Skeletal muscle cell (primary cell): ENCODE measurements around a stretch of chr1.

DNA sequence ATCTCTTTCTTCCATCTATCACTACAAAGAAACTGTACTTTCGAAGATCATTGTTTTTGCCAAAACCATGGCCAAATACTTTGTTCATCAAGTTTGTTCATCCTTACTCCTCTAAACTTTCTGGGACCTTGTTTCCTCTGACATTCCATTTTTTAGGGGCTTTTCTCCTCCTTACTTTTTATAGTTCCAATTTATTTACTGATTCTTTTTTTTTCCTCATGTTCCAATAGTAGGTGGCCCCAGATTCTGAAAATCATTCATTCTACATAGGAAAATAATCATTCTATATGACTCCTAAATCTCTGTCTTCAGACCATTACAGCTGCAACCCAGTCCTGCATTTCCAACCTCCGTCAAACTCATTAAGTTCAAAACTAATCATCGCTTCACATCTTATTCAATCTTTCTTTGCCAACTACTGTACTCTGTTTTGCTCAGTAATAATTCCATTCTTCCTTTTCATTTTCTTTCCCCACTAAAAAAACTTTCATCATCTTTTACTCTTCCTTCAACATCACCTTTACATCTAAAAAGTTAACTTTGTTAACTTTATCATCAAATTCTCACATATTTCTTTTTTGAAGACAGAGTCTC is 2.2 kb upstream of the DARS2 start:
- RRBS = no CpG with 5 or more reads among the region's 3 CpGs

DNA sequence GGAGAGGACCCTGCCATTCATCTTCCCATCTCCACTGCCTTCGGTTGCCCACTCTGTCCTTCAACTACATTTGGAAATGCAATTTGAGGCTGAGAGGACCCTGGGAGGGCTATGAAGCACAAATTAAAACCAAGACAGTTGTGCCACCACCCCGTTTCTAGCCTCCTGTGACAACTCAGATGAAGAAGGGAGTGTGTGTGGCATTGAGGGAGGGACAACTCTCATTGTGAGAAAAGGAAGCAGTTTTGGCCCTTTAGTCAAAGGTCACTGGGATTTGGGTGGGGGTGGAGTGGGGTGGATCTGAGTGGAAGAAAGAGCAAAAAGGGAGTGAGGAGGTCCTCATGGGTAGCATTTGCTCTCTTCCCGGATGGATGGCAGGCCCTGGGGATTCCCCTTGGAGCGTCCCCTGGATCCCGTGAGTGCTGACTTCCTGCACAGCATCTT is 579 bp downstream of the SERPINC1 start:
- RRBS = no CpG with 5 or more reads among the region's 5 CpGs

- RRBS = no CpG with 5 or more reads among the region's 8 CpGs
Observed at GRCh38 chr1:173947184-173947810, 30.2 kb upstream of the SERPINC1 start.

- RRBS = no CpG with 5 or more reads among the region's 14 CpGs
Observed at GRCh38 chr1:174020911-174021431, 1.2 kb downstream of the RC3H1 start.

DNA sequence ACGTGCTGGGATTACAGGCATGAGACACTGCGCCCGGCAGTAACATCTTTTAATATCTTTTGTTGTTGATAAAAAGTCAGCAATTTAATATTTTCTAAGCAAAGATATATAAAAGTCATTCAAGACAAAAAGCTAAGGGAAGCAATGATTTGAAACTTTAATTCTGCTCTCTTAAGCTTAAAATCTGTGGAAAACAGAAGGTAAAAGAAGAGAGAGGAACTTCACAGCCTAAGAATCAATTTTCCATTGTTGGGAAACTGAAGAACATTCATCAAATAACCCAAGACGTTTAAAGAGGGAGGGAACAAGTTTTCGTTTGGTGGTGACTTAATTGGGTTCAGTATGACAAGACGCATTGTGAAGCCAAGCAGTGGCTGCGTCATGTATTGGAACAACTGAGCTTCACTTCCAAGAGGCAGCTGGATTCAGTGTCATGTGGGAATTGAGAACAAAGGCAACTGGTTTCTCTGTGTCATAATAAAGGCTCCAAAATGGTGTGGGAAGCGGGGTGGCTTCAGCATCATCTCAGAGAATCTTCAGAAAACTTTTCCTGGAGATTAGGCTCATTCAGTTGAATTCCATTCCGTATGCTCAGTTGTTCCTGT is 29.7 kb upstream of the RC3H1 start:
- RRBS = no CpG with 5 or more reads among the region's 9 CpGs

DNA sequence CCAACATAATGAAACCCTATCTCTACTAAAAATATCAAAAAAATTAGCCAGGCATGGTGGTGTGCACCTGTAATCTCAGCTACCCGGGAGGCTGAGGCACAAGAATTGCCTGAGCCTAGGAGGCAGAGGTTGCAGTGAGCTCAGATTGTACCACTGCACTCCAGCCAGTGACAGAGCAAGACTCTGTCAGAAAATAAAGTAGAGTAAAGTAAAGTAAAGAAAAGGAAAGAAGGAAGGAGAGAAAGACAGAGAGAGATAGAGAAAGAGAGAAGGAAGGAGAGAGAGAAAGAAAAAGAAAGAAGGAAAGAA is 71.9 kb upstream of the GPR52 start:
- RRBS = no CpG with 5 or more reads among the region's 1 CpG

DNA sequence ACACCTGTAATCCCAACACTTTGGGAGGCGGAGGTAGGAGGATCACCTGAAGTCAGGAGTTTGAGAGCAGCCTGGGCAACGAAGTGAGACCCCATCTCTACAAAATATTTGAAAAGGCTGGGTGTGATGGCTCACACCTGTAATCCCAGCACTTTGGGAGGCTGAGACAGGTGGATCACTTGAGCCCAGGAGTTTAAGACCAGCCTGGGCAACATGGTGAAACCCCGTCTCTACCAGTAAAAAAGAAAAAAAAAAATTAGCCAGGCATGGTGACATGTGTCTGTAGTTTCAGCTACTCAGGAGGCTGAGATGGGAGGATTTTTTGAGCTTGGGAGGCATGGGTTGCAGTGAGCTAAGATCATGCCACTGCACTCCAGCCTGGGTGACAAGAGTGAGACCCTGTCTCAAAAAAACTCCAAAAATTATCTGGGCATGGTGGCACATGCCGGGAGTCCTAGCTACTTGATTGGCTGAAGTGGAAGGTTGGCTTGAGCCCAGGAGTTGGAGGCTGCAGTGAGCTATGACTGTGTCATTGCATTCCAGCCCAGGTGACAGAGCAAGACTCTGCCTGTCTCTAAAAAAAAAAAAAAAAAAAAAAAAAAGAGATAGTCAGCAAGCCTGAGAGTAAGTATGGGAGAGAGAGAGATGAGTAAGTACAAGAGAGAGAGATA is 181.0 kb upstream of the CACYBP start:
- RRBS = no CpG with 5 or more reads among the region's 4 CpGs

DNA sequence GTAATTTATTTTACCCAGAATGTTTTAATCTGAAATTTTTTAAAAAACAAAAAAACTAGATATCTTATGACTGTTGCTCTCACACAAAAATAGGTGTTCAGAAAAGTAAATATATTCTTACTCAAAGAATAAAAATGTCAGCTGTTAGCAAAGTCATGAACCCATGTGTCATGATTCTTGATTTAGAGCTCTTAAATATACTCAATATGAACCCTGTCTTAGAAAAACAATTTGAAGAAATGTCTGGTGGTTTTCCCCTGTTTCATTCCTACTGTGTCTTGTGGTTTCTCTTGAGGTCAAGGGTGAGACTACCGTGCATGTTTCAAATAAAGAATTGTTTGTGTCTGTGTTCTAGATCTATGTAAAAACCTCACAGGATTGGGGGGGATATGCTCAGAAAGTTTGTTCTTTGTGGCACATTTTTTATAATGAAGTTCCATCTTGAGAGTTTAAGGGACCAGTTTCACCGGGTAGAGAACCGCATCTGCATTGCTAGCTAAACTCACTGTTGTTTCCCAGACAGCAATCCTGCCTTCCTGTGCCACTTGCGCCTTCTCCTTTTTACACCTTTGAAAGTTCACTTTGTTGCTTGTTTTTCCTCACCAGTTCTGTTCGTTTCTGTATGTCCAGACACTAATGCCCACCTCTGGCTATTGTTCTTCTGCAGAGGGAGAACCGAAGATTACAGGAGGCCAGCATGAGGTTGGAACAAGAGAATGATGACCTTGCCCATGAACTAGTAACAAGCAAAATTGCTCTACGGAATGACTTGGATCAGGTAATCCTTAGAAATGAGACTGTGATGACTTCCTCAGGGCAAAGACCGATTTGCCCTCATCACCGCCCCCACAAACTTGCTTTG is 30.9 kb upstream of the CACYBP start:
- RRBS = no CpG with 5 or more reads among the region's 9 CpGs

DNA sequence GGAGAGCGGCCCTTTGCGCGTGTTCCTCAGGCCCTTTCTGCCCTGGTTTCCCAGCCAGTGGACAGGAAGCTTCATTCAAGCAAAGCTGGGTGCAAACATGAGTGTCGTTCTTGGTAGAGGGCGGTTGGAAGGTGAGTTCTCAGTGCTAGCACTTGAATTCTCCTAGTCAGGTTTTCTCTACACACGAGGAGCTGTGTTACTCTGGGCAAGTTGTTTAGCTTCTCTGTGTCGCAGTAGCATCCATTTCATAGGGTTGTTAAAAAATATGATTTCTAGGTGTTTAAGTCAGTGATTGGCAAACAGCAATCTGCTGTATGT is 681 bp downstream of the CACYBP start:
- RRBS = no CpG with 5 or more reads among the region's 7 CpGs

GRCh38 chr1:175188810-175189625 is 3.6 kb downstream of the KIAA0040 start:
- RRBS = no CpG with 5 or more reads among the region's 2 CpGs

DNA sequence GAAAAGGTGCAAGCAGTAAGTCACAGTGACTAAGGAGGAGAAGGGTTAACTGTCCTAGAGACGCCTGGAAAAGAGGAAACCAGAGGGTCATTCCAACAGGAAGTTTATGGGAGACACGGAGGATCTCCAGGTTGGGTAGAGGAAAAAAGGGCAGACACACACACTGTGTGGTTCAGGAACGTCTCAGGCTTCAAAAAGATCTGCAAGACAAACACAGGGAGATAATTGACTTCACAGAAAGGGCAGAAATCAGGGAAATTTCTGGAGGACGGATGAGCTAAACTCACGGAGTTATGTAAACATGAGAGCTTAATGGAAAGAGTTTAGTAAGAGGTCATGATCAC is 96.4 kb upstream of the TNR start:
- RRBS = no CpG with 5 or more reads among the region's 5 CpGs

DNA sequence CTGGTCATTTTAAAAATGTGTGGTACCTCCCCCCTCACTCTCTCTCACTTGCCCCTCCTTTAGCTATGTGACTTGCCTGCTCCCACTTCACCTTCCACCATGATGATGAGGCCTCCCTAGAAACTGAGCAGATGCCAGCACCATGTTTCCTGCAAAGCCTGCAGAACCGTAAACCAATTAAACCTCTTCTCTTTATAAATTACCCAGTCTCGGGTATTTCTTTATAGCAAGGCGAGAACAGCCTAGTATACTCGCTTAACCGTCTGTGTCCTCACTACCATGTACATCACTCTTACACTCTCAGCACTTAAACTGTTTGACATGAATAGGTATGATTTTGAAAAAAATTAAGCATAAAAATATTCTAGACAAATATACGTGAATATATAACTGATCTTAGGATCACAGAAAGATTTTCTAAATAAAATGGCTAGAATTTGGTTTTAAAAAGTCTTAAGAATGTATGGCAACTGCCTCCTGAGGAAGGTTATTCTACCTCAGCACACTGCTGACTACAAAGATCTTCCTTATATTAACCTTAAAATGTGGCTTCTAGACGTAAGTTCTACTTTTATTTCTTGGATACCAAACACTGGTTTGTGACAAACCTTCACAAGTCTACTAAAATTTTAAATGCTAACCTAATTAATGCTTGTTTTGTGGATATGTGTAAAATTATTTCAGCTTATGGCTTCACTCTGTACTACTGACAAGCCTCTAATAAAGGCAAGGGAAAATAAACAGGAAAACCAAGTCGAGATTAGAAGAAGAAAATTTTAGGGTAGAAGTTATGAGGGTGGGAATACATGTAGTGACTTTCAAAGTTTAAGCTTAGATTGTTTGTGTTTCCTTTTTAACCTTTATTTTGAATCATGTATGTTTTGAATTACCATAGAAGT is 135.6 kb downstream of the COP1 start:
- RRBS = no CpG with 5 or more reads among the region's 8 CpGs

DNA sequence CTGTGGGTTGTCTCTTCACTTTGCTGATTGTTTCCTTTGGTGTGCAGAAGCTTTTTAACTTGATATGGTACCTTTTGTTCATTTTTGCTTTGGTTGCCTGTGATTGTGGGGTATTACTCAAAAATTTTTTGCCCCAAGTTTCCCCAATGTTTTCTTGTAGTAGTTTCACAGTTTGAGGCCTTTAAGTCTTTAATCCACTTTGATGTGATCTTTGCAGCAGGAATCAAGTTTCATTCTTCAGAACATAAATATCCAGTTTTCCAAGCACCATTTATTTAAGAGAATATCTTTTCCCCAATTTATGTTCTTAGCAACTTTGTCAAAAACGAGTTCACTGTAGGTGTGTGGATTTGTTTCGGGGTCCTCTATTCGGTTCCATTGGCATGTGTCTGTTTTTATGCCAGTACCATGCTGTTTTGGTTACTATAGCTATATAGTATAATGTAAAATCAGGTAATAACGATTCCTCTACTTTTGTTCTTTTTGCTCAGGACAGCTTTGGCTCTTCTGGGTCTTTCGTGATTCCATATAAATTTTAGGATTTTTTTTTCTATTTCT is 81.8 kb downstream of the COP1 start:
- RRBS = no CpG with 5 or more reads among the region's 5 CpGs

DNA sequence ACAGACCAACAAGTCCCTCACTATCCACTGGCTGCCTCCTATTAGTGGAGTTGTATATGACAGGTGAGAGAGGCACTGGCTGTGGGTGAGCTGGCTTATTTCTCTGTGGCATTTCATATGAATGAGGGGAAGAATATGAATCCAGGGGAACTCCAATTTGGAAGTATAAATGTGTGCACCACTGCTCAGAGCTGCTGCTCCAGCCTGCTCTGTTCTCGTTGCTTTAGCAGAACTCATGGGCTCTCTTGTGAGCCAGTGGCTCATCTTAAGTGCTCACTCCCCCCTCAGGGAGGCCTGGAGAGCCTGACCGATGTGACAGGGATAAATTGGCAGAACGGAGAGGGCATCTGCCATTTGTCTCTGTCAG is 229.3 kb downstream of the PAPPA2 start:
- RRBS = no CpG with 5 or more reads among the region's 3 CpGs

GRCh38 chr1:176692623-176693086 is 229.7 kb downstream of the PAPPA2 start:
- RRBS = no CpG with 5 or more reads among the region's 1 CpG

DNA sequence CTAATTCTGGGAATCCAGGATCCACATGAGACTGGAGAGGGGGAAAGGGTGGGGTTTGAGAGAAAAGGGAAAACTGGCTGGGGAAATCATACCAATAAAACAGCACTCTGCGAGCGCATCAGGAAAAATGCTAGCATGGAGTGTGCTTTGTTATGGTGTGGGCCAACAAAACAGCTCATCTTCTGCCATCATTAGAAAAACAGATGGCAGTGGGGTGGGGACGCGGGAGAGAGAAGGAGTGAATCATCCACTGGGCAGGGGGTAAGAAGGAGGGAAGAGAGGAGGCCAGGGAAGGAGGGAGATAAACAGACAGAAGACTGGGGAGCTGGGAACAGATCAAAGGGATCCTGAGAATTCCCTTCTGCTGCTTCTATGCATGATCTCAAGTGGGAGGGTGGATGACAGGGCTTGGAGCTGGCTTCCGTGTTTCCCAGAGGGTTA is 338.4 kb downstream of the PAPPA2 start:
- RRBS = no CpG with 5 or more reads among the region's 5 CpGs

DNA sequence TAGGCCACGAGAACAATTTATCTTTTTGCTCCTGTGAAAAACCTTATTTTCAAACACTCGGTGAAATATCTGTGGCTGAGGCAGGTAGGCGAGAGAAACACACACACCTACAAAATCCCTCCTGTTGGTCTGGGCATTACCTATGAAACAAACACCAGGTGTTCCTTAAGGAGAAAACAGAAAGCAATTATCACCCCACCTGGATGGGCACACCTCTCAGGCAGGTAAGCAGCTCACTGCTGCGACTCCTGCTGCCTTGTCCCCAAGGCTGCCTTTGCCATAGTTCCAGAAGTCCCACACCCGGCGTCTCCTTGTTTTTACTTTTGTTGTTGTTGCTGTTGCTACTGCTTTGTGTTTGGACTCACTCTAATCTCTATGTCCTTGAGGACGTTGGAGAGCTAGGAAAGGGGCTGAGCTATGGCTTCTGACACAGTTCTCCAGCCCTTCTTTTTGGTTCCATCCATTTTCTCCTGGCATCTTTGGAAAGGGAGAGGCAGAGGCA is 271.0 kb downstream of the ASTN1 start:
- RRBS = no CpG with 5 or more reads among the region's 7 CpGs

DNA sequence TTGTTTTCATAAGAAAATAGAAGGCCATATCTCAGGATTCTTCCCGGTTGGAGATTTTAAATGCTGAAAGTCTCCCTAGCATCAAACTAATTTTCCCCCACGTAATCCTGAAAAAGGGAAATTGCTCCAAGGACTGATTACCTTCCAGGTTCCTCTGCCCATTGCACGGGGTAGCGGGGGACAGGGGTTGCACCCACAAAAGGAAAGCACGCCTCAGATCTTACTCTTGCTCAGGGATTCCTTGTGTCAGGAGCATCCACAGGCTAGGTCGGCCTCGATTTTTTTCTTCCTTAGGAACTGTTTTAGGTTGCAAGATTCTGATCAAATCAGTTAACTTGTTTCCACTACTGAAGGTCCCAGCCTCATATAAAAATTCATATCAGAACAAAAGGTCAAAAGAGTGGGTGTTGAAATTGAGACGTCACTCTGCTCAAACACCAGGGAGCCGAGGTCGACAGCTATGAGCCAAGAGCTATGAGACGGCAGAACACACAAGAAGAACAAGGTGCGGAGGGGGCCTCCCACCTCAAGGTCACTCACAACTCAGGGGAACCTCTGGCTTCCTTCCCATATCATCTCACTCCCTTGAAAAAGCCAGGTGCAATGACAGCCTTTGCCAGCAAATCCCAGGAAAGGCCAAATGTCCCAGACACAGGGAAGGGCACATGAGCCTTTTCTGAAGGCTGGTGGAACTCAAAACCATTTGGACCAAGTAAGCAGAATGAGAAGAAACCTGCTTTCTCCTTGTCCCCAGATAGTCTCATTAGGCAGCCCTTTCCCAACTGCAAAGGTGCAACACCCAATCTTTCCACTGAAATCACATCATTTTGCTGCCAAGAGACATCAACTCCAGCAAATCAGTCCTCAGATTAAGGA is 799 bp downstream of the SEC16B start:
- RRBS = no CpG with 5 or more reads among the region's 12 CpGs

GRCh38 chr1:178093034-178093501 is 836 bp upstream of the RASAL2 start:
- RRBS = no CpG with 5 or more reads among the region's 10 CpGs

GRCh38 chr1:178184759-178185665 is 91.1 kb downstream of the RASAL2 start:
- RRBS = no CpG with 5 or more reads among the region's 3 CpGs